HEK293 (cell line): Measurements from ENCODE around the genes KCNMB2 and TTC14.

GRCh38 chr3:177116220-177117130, 80.8 kb downstream of the TBL1XR1 start:
- PRO-cap = no peak
- RRBS, 2 experiments = no CpG with 5 or more reads among the region's 7 CpGs

- PRO-cap = no peak
- RRBS, 2 experiments = no CpG with 5 or more reads among the region's 9 CpGs
These were observed 3.2 kb downstream of the TBL1XR1 start for GRCh38 chr3:177193772-177194770.

- PRO-cap = no peak
- RRBS, 2 experiments = no CpG with 5 or more reads among the region's 7 CpGs
These were observed 87.1 kb upstream of the TBL1XR1 start for GRCh38 chr3:177284369-177284844.

DNA sequence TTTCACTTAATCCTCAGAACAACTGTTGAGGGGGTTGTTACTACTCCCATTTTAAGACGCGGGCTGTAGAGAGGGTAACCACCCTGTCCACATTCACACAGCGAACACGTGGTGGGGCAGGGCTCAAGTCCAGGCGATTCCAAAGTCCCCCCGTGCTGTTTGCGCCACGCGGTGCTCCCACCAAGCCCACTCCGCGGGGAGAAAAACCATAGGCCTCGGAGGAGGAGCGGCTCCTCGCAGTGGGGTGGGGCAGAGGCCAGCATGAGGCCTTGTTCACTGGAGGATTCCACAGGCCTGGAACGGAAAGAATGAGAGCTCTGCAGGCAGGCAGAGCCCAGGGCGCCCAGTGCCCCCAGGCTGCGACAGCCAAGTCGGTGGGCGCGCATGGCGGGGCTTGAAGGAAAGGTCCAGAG, 161.7 kb upstream of the TBL1XR1 start:
- PRO-cap = bidirectional peak, plus-strand start at position 103 of the sequence, minus-strand start at position 100 of the sequence
- RRBS, 2 experiments = no CpG with 5 or more reads among the region's 21 CpGs

- PRO-cap = no peak
- RRBS, 2 experiments = no CpG with 5 or more reads among the region's 8 CpGs
These were observed 230.0 kb upstream of the TBL1XR1 start for GRCh38 chr3:177427075-177427828.

GRCh38 chr3:177441637-177442228, 244.5 kb upstream of the TBL1XR1 start:
- PRO-cap = no peak
- RRBS, 2 experiments = no CpG with 5 or more reads among the region's 6 CpGs

- PRO-cap = no peak
- RRBS, 2 experiments = no CpG with 5 or more reads among the region's 1 CpG
These were observed 372.6 kb upstream of the TBL1XR1 start for GRCh38 chr3:177569964-177570231.

DNA sequence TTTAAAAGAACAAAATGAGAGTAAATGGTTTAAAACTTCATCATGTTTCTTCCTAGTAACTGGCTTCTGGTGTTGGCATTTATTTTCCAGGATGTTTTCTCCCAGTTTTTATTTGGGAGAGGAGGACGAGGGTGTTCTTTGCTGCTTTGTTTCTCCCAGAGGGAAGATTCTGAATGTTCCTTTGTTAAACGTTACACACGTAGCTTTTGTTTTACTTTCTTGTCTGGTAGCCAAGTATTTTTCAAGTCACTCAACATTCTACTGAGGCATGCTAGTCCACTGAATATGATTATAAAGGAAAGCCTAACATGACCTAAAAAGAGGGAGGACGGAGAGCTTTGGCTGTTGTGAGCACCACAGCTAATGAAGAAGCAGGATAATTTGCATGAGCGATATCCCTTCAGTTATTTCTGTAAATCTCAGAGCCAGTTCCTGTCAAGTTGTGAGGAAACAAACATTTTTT, 422.1 kb upstream of the TBL1XR1 start:
- PRO-cap = no peak
- RRBS, 2 experiments = no CpG with 5 or more reads among the region's 5 CpGs

- PRO-cap = no peak
- RRBS, 2 experiments = no CpG with 5 or more reads among the region's 3 CpGs
These were observed 627.5 kb upstream of the TBL1XR1 start for GRCh38 chr3:177824814-177825092.

GRCh38 chr3:178536137-178537204, at the start of gene KCNMB2:
Gene KCNMB2 (plus strand): TSS chr3:178536436.
- PRO-cap = unidirectional peak, plus-strand start at chr3:178536236
- RRBS, 2 experiments = 67% methylated on average over 3 of the region's 21 CpGs; no CpG with 5 or more reads in 1 of the 2 experiments

GRCh38 chr3:179266811-179267372, 16.0 kb upstream of the KCNMB3 start:
- PRO-cap = no peak
- RRBS, 2 experiments = no CpG with 5 or more reads among the region's 20 CpGs

GRCh38 chr3:179438694-179439575, 12.3 kb downstream of the GNB4 start:
- PRO-cap = no peak
- RRBS, 2 experiments = no CpG with 5 or more reads among the region's 7 CpGs

- PRO-cap = bidirectional peak, plus-strand start at chr3:179563610, minus-strand start at chr3:179563524; bidirectional peak, plus-strand start at chr3:179563695, minus-strand start at chr3:179563663
- RRBS, 2 experiments = under 1 to 3% methylated on average over 11 of the region's 32 CpGs
These were observed 749 bp downstream of the ACTL6A start for GRCh38 chr3:179563409-179563940.

DNA sequence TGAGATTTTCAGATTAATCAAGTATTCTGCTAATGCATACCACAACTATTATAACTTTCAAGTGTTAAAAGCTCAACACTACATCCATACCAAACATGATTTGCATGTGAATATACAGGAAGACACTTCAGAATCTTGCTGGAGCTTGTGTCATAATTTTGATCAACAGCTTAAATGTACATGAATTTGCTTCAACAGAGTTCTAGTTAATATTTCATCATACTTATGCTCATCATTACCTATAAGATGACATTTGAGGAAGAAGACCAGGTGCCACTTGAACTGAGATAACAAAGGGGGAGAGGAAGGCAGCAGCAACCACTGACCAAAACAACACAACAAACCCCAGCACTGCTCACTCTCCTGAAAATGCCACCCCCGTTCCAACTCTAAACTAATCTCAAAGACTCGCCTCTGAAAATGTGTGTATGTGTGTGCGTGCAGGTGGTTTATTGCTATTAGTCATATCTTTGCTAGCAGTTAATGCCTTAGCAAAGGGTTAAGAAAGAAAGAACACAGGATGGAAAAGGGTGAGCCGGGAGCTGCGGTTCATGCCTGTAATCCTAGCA, 4.6 kb downstream of the PEX5L start:
- PRO-cap = no peak
- RRBS, 2 experiments = no CpG with 5 or more reads among the region's 5 CpGs

GRCh38 chr3:180478735-180479047, 123.3 kb upstream of the TTC14 start:
- PRO-cap = no peak
- RRBS, 2 experiments = no CpG with 5 or more reads among the region's 5 CpGs

DNA sequence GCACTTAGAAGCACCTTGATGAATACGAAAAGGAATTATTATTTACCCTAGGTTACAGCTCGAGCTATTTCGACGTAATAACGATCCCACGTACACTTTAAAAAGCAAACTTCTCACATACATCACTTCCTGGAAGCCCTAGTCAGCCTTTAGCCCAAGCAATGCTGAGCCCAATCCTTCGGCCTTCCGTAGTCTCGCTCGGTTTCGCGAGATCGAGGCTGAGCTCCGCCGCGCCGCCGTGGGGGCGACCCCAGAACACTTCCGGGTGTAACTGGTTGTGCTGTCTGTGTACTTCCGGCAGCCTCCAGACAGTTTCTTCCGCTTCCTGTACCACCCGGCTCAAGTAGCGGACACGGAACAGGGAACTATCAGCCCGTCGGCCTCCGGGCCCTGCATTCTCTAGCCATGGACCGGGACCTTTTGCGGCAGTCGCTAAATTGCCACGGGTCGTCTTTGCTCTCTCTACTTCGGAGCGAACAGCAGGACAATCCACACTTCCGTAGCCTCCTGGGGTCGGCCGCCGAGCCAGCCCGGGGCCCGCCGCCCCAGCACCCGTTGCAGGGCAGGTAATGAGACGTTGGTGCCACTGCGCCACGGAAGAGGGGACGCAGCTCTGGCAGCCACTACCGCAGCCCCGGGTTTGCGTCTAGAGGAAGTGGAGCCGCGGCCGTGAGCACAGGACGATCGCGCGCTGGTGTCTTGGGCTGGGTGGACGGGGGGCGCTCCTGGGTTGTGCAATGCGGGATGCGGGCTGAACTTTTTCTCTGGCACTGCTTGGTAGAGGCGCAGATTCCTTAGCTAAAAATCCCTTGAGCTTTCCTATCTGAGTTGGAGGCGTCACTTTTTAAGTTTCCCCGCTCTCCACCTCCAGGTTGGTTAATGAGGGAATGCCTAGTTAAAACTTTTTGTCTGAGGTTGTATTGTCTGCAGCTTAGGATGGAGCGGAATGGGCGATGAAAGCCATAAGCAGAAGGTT, at the start of gene TTC14:
Gene TTC14 (plus strand): TSS at position 307 of the 976 bp plus-strand sequence.
- PRO-cap = bidirectional peak, plus-strand start at position 368 of the sequence, minus-strand start at position 151 of the sequence; bidirectional peak, plus-strand start at position 649 of the sequence, minus-strand start at position 648 of the sequence
- RRBS, 2 experiments = under 1 to 1% methylated on average over 10 to 14 of the region's 66 CpGs

- PRO-cap = no peak
- RRBS, 2 experiments = no CpG with 5 or more reads among the region's 16 CpGs
These were observed 44.1 kb upstream of the FXR1 start for GRCh38 chr3:180868246-180868918.

GRCh38 chr3:180913686-180913949, 1.1 kb downstream of the FXR1 start:
- PRO-cap = no peak
- RRBS, 2 experiments = no CpG with 5 or more reads among the region's 6 CpGs

- PRO-cap = no peak
- RRBS, 2 experiments = no CpG with 5 or more reads among the region's 17 CpGs
These were observed 12.3 kb upstream of the SOX2 start for GRCh38 chr3:181699073-181700184.

DNA sequence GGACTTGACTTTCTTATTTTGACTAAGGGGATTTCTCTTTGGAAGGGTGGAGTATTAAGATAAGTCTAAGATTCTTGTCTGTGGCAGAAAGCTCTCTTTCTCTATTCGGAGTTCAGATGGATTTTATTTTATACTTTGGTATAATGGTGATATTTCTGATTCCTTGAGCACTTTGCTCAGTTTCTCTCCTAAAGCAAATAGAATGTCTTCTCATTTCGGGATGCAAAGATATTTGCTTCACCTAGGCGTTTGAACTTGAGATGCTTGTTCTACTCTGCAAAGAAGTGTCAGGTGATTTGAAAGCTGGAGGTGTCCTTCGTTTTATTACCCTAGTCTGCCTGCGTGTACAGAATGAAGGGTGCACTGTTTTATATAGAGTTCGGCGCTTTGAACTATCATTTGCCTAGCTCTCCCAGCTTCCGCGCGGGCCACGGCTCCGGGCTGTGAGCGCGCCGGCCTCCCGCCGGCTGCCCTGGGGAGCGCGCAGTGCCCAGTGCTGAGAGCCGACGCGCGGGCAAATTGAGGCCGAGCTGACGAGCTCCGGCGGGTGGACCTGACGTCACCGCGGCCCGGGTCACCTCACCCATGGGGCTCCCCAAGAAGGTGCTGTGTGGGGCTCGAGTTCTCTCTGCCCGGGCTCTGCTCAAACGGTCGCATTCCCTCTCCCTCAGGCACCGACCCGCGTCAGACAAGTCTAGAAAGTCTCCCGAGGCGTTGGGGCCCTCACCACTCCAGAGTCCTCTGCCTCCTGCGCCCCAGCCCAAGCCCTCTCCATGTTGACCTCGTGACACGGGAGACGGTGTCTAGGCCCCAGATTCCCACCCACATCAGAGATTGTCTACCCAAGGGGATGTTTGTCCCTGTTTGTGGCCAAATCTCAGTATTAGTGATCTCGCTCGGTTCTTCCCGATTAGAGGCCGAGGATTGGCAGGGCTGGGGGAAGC, 7.5 kb downstream of the SOX2 start:
- PRO-cap = no peak
- RRBS, 2 experiments = 89 to 99% methylated on average over 12 of the region's 48 CpGs